Colon Carcinoma Metastatic in the Brain (tissue), 2 donors: Measurements from ENCODE around the genes EVI5L, ELAVL1, CERS4 and OR7E24.

GRCh38 chr19:7829419-7830464 lies at the start of gene EVI5L:
Gene EVI5L, plus strand, starts transcription at chr19:7830218.
- PRO-cap, 2 experiments, result peak in 2 of 2 experiments; most common plus-strand start chr19:7830221 (in 1)

GRCh38 chr19:7868826-7869503 lies 5.2 kb downstream of the PRR36 start:
- PRO-cap, 2 experiments, result peak in 2 of 2 experiments; most common plus-strand start chr19:7869025 (in 1); most common minus-strand start chr19:7869276 (in 2)

GRCh38 chr19:7908605-7908998 lies 4.9 kb downstream of the MAP2K7 start:
- PRO-cap, 2 experiments, result no peak in any of the 2 experiments

- PRO-cap, 2 experiments, result no peak in any of the 2 experiments
These were observed 206 bp upstream of the TGFBR3L start for GRCh38 chr19:7914531-7914716.

DNA sequence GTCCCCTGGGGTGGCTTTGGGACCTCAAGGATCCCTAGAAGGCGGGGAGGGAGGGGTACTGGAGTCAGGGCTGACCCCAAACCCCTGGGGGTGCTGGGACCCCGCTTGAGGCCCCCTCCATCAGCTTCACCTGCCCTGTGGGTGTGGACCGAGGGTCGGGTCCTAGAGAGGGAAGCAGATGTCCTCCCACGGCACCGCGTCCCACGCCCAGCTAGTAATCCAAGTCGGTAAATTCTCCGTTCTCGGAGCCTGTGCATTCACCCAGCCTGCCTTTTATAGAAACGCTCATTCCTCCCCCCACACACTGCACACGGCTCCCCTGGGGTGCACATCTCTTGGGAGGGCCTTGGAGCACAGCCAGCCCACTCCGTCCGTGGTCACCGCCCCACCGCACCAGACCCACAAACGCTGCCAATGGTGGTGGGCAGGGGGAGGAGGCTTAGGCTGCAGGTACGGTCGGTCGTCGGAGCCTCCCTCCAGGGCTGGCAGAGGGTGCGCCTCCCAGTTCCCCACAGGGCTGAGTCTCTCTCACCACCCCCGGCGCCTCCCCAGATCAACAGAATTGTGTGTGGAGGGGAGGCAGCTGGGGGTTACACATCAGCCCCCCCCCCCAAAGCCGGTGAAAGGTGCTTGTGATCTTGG lies 2.2 kb downstream of the CTXN1 start:
- PRO-cap, 2 experiments, result no peak in any of the 2 experiments

- PRO-cap, 2 experiments, result no peak in any of the 2 experiments
These were observed 744 bp downstream of the TIMM44 start for GRCh38 chr19:7942667-7943176.

- PRO-cap, 2 experiments, result no peak in any of the 2 experiments
These were observed 22.0 kb upstream of the TIMM44 start for GRCh38 chr19:7965456-7965887.

GRCh38 chr19:7969565-7969878 lies 26.1 kb upstream of the TIMM44 start:
- PRO-cap, 2 experiments, result no peak in any of the 2 experiments

- PRO-cap, 2 experiments, result peak in 2 of 2 experiments; most common plus-strand start chr19:8005813 (in 2); most common minus-strand start chr19:8005641 (in 2)
These were observed at the start of gene ELAVL1 for GRCh38 chr19:8005454-8006372. Gene ELAVL1, minus strand, starts transcription at chr19:8005641.

GRCh38 chr19:8209253-8210476 lies at the start of gene CERS4:
Gene CERS4, plus strand, starts transcription at chr19:8209370.
- PRO-cap, 2 experiments, result peak in 2 of 2 experiments; most common plus-strand start chr19:8209376 (in 2)

- PRO-cap, 2 experiments, result no peak in any of the 2 experiments
These were observed 29.0 kb downstream of the CERS4 start for GRCh38 chr19:8237955-8238851.

- PRO-cap, 2 experiments, result no peak in any of the 2 experiments
These were observed 398 bp upstream of the CD320 start for GRCh38 chr19:8308516-8308996.

DNA sequence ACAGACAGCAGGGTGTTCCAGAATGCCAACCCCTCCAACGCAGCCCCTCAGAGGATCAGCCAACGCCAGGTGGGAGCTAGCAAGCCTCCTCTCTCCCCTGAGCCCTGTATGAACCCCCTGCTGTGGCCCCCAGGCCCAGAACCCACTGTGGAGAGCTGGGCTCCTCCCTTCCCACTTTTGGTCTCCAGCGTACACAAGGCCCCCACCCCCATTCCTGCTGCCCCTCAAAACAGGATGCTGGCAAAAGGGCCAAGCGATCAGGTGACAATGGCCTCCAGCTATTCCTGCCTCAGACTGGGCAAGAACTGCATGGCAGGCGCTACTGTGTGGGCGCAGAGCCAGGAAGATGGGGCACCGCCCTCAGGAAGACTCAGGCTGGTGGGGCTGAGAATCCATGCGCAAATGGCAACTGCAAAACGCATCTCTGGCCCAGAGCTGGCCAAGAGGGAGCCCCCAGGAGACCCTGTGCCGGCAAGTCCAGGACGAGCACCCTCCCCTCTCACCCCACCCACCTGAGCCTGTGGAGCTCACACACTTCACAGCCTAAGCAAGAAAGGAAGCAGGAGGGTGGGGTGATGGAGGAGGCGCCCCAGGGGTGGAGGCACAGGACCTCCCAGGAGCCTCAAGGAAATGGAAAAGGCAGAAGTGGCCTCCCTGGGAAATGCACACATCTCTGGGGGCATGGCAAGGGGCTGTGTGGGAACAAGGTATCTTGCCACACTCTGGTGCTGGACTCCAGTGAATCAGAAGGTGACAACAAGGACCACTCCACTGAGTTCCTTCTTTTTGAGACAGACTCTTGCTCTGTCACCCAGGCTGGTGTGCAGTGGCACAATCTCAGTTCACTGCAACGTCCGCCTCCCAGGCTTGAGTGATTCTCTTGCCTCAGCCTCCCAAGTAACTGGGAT lies 3.8 kb upstream of the CD320 start:
- PRO-cap, 2 experiments, result no peak in any of the 2 experiments

GRCh38 chr19:8366672-8367959 lies 3.2 kb downstream of the ANGPTL4 start:
- PRO-cap, 2 experiments, result no peak in any of the 2 experiments

DNA sequence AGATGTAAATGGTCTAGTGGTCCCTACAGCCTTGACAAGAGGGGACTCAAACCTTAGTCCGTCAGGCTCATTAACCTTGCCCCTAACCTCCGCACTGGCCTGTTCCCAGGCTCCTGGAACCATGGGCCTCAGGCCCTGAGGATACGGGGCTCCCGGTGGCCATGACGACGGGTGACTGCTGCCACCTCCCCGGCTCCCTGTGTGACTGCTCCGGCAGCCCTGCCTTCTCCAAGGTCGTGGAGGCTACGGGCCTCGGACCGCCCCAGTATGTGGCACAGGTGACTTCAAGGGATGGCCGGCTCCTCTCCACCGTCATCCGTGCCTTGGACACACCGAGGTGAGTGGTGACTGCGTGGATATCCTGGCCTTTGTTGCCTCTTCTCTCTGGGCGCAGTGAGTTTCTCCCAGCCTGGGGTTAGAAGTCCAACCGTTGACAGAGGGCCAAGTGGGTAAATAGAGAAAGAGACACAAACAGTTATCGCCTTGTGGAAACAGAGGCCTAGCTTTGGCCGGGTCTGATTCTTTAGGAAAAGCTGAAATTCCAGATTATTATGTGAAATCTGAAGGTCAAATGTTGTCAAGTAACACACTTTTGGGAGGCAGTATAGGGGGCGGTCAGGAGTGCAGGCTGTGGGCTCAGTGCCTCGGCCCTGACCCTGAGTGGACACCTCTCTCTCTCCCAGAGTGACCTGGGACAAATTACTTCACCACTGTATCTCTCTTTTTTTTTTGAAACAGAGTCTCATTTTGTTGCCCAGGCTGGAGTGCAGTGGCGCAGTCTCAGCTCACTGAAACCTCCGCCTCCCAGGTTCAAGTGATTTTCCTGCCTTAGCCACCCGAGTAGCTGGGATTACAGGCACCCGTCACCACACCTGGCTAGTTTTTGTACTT lies 8.8 kb downstream of the MARCHF2 start:
- PRO-cap, 2 experiments, result no peak in any of the 2 experiments

DNA sequence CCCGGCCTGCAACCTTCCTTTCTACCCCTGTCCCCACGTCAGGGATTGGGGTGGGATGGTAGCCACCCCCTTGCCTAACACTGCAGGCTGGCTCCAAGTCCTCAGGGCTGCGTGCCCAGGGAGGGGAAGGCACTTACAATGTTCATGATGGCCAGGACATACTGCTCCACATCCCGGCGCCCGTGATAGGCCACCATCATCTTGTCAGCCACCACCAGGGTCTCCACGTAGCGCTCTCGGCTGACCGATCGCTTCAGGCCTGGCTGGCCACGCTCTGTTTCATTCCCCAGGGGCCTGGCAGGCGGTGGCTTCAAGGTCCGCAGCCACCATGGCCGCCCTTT lies 9.8 kb downstream of the ADAMTS10 start:
- PRO-cap, 2 experiments, result peak in 1 of 2 experiments; most common minus-strand start position 235 of the sequence (in 1)

DNA sequence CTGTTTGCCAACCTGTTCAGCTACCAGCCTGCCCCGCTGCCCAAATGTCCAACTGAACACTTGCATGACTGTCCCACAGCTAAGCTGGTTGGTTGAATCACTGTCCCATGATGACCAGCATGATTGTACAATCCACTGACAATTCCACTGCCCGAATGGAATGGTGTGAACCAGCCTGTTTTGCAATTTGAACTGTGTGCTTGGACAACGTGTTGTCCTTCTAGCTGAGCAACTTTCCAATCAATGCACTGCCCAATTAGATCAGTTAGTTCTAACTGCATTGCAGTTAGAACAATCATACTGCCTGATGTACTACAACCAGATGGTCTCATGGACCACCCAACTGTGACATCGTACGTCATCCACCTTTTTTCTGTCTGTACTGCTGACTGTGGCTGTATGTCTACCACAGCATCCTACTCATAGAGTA lies 8.7 kb downstream of the ADAMTS10 start:
- PRO-cap, 2 experiments, result no peak in any of the 2 experiments

DNA sequence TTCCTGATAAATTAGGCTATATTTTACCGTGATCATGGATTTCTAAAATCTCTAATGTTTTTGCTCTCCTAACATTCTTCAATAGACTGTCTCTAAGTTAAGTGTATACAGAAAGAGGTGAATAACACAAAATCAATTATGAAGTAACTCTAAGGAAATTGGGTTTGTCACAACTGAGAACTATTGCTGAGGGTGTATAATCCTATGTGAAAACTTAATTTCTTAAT lies at the start of gene OR7E24:
Gene OR7E24, plus strand, starts transcription at position 160 of the 227 bp plus-strand sequence.
- PRO-cap, 2 experiments, result no peak in any of the 2 experiments

GRCh38 chr19:9672672-9673607 lies 2.0 kb downstream of the ZNF562 start:
- PRO-cap, 2 experiments, result no peak in any of the 2 experiments

GRCh38 chr19:9708959-9709895 lies 34.3 kb upstream of the ZNF562 start:
- PRO-cap, 2 experiments, result no peak in any of the 2 experiments